Left ventricle myocardium (tissue), 1 donor: ENCODE measurements around a stretch of chr9.

GRCh38 chr9:73161199-73162286, 9.9 kb downstream of the ANXA1 start:
- PRO-cap, result no peak

DNA sequence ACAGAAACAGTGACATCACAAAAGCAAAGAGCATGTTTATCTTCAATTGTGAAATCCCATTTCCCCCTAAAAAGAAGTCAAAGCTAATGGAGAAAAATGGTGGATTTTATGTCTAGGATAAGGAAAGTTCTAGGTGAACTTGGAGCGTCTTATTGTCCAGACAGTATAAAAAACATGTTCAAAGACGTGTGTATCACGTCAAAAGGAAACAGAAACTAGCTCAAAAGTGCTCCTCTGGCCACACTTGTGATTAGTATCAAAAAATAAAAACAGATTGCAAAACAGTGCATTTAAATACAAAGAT, 568.9 kb downstream of the ANXA1 start:
- PRO-cap, result no peak

- PRO-cap, result no peak
Observed at GRCh38 chr9:75889699-75890403, 622 bp upstream of the PCSK5 start.

DNA sequence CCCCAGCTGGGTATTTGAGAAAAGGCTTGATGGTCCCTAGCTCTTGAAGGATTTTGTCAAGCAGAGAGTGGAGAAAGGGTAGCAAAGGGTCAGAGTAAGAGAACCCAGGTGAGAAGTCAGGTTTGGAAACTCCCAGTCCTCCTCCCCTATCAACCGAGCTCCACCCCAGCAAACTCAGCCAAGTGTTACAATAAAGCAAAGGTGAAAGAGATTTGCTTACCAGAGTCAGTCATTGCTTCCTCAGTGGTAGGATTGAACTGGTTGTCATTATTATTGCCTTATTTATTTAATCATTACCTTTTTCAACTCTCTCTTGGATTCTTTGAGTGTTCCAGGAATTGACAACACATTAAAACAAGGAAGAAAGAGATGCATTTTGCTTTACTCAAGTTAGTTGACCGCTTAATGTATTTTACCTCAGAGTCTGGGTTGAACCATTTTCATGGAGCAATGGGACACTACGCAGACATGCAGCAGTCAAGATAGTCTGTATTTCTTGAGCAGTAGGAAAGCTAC, 80.4 kb downstream of the RFK start:
- PRO-cap, result no peak

GRCh38 chr9:76530668-76531075, 71.7 kb downstream of the GCNT1 start:
- PRO-cap, result no peak

GRCh38 chr9:76531276-76531824, 72.4 kb downstream of the GCNT1 start:
- PRO-cap, result no peak

- PRO-cap, result no peak
Observed at GRCh38 chr9:77178420-77178535, 944 bp downstream of the VPS13A start.

- PRO-cap, result no peak
Observed at GRCh38 chr9:77369048-77369454, 191.7 kb downstream of the VPS13A start.

- PRO-cap, result no peak
Observed at GRCh38 chr9:77408823-77409791, 231.8 kb downstream of the VPS13A start.

DNA sequence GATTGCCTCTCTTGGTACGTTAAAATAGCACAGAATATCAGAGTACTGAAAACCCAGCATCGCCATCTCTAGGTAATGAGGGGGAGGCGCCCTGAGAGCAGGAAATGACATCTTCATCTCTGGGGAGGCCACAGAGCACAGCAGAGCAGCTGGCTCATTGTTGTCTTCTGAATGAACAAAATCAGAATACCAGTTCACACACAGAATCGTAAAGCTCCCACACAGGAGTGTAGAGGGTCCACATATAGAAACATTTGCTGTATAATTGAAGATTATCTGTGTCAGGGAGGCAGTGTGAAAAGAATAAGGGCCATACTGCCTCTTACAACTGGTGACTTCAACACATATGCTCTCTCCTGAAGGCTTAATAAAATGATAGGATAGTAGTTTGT, 171.9 kb downstream of the GNA14 start:
- PRO-cap, result no peak

DNA sequence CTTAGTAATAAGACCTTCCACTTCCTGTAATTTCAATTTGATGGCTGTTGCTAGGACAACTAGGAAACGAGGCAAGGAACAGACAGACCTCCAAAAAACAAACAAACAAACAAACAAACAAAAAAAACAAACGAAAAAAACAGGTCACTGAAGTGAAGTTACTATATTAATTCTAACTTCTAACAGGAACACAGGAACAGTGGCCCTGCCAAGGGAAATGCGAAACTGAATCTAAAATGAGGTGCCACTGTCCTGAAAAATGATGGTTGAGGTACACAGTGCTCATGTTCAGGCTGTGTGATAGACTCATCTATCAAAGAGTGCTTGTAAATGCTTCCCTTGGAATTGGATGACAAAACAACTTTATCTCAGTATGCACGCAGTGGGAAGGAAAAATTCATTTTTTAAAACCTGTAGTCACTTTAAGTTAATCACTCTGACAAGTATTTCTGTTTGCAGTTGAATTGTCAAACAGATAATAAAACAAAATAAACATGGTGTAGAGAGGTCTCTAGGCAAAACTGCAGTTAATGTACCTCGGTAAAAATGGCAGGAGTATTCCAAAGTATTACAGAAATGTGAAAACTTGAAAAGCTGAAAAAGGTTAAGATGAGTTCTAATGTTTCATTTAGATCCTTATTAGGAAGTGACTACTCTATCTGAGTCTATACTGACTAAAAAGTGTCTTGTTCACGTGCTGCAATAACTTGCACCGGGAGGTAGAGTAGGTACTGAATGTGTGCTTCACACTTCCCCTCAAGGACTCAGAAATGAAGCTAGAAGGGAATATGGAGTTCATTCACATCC, 103.8 kb upstream of the GNA14 start:
- PRO-cap, result no peak

DNA sequence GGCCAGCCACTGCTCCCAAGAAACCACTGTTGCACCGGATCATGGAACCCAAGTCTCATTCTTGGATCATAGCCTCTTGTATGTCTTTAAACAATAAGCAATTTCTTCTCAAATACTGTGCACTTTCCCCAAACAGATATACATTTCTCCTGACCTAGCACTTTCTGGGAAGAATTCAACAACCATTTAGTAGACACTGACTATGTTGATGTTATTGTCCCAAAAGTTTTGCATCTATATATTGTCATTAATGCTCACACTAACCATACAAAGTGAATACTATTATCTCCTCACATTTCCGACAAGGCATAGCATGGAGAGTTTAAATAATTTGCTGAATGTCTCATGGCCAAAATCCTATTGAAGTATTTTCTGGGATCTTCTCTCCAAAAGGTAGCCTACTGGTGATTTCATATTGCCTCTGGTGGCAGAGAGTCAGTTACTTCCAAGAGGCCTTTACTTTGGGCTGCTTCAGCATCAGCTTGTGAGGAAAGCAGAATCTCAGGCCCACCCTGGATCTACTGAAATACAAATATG, 123.2 kb downstream of the GNAQ start:
- PRO-cap, result no peak

- PRO-cap, result unidirectional peak, plus-strand start at chr9:77977584
Observed at GRCh38 chr9:77977004-77977922, 54.3 kb downstream of the GNAQ start.

GRCh38 chr9:77985944-77986400, 45.6 kb downstream of the GNAQ start:
- PRO-cap, result no peak

GRCh38 chr9:79572348-79572950, 684 bp downstream of the TLE4 start:
- PRO-cap, result bidirectional peak, plus-strand start at chr9:79572556, minus-strand start at chr9:79572584

DNA sequence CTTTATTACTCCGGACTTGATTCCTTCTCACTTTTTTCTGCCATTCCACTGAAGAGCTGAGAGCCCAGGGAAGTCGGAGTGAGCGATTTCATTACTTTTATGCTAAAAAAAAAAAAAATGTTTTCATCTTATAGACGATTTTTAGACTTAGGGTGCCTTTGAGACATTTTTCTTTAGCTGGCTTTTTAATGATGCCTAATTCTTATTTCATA, 2.3 kb downstream of the TLE4 start:
- PRO-cap, result no peak

- PRO-cap, result no peak
Observed at GRCh38 chr9:79648829-79650061, 77.5 kb downstream of the TLE4 start.

DNA sequence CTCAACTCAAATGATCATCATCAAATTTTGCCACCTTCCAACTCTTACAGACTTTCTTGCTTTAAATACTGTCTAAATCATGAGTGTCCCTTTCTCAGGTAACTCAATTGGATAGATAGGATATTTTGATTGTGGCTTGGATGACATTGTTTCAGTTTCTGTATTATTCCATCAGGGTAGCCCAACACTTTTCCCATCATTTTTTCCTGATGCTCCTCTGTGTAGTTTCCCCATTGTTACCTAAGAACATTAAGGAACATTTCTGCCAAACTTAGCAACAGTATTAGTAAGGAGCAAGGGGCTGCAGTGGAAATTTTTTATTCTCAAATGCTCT, 212.2 kb downstream of the TLE4 start:
- PRO-cap, result no peak

DNA sequence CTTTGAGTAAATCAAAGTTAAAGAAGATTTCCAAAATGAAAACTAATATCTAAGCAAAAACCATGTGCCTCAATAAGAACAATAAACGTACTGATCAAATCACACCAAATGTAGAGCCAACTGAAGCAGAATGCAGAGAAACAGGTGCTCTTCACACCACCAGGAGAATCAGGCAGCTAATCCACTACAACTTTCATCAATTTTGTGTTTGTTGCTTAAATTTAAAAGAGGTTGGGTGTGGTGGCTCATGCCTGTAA, 383.3 kb downstream of the TLE1 start:
- PRO-cap, result no peak

- PRO-cap, result no peak
Observed at GRCh38 chr9:81599870-81600203, 89.5 kb downstream of the TLE1 start.